Mesenchymal stem cell of the bone marrow (primary cell): ENCODE measurements around a stretch of chr2.

- CAGE, long polyA plus RNA = no peak
Observed at GRCh38 chr2:120156170-120156507, 67.1 kb downstream of the TMEM185B start.

DNA sequence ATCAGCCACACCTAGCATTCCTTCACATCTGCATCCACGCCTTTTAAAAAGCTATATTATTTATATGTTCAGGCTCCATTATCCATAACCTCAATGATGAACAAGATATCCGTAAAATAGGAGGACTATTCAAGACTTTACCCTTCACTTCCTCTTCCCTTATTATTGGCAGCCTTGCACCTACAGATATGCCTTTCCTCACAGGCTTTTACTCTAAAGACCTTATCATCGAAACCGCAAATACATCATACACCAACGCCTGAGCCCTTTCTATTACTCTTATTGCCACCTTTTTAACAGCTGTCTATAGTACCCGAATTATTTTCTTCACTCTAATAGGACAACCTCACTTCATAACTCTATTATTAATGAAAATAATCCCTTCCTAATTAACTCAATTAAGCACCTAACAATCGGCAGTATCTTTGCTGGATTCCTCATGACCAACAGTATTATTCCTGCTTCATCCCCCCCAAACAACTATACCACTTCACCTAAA, 6.5 kb downstream of the TMEM185B start:
- CAGE, long polyA plus RNA = no peak

- CAGE, long polyA plus RNA = no peak
Observed at GRCh38 chr2:120348966-120349337, 3.0 kb downstream of the INHBB start.

- CAGE, long polyA plus RNA = no peak
Observed at GRCh38 chr2:120441909-120442596, 96.1 kb downstream of the INHBB start.

- CAGE, long polyA plus RNA = no peak
Observed at GRCh38 chr2:120442803-120443476, 97.0 kb downstream of the INHBB start.

- CAGE, long polyA plus RNA = no peak
Observed at GRCh38 chr2:120524925-120525552, 179.1 kb downstream of the INHBB start.

DNA sequence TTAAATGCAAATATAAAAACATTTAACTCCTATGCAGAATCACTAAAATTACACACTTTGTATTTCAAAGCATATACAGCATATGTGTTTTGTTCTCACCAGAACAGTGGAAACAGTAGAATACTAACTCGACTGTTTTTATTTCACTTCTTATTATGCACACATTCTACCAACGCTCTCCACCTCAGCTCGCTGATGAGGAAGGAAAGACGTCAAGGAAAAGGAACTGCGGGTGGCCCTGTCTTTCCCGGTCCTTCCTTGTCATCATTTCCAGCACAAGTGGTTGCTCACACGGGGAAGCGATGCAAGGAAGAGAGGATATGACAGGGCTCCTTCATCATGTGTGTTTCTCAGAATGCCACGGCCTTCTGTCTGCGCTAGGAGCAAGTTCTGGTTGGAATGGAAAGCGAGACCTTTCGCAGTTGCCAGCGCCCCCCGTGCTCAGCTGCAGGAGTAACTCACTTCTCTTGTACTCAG, 191.9 kb upstream of the GLI2 start:
- CAGE, long polyA plus RNA = no peak

DNA sequence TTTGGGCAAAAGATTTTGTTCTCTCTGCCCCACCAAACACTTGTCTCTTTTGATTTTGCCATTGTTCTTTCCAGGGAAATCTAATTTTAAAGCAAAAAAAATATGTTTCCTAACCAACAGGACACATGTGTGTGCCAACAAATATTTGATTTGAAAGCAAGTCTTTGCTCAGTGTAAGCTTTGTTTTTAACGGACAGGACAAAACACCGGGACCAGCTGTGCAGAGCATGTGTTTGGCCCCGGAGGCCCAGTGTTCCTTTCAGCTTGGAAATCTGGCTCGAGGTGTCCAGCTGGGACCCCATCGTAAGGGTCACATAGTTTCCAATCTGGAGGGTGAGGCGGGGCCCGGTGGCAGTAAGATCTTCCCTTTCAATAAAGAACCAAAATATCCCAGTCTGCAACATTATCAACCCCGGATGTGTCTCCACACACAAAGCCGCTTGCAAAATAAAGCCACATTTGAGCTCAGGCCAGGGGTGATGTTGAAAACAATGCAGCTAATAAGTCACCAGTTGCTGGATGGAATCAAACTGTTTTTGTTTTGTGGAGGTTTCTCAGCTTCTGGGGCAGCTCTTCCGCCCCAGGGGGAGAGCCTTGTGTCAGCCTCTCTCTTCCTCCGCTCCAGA, 138.7 kb upstream of the GLI2 start:
- CAGE, long polyA plus RNA = no peak

DNA sequence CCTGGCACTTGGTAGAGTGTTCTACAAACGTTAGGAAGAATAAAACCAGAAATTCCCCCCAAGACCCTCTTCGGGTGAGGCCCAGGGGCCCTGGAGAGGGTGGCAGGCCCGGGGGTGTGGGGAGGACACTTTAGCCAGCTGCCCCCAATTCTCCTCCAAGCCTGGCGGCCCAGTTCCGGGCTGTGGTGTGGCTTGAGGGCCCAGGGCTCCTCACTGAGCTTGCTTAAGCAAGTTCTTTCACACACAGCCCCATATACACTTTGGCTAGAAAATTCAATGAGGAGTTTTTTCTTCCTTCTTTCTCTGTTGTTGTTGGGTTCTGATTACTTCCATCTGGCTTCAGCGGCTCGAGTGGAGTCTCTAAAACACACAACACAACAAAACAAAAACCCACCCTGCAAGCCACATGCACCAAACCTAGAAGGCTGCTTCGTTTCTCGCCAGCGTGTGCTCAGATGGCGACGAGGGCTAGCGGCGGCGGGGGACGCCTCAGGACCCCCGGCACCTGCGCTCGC, 760 bp upstream of the GLI2 start:
- CAGE, long polyA plus RNA = no peak

- CAGE, long polyA plus RNA = no peak
Observed at GRCh38 chr2:120736412-120737492, 1.1 kb downstream of the GLI2 start.

DNA sequence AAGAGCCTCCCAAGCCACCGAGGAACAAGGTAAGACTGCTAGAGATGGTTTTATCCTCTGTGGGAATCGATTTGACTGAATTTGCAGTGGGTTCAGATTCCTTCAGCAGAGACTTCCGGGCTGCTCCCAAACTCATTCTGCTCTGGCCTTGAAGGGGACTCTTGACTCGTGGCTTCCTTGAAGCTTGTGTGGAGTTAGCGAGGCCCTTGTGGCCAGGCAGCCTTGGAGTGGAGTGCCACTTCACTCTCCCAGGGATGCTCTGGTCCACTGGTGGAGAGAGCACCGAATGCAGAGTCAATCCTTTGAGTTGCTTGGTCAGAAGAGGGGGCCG, 3.0 kb downstream of the GLI2 start:
- CAGE, long polyA plus RNA = no peak

- CAGE, long polyA plus RNA = no peak
Observed at GRCh38 chr2:120820149-120820751, 84.6 kb downstream of the GLI2 start.

- CAGE, long polyA plus RNA = no peak
Observed at GRCh38 chr2:121186178-121186621, 98.8 kb downstream of the TFCP2L1 start.

GRCh38 chr2:121284111-121285055, 619 bp downstream of the TFCP2L1 start:
- CAGE, long polyA plus RNA = no peak

- CAGE, long polyA plus RNA = no peak
Observed at GRCh38 chr2:121338215-121338721, 53.3 kb upstream of the TFCP2L1 start.

DNA sequence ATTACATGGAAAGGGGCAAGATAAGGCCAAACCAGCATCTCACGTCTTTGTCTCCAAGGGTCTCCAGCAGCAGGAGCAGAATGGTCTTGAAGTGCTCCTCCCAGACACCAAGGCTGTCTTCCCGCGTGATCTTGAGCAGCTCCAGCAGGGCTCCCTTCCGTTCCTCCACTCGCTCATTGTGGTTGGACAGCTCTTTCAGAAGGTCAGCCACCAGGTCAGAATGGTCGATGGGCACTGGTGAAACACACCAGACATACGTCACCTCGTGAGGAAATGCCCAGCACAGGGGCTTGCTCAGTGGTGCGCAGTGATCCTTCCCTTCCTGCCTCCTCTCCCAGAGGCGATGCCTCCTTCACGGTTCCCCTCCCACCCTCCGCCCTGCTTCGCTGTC, 80.0 kb upstream of the TFCP2L1 start:
- CAGE, long polyA plus RNA = no peak

GRCh38 chr2:121437480-121438044, 152.6 kb upstream of the TFCP2L1 start:
- CAGE, long polyA plus RNA = no peak

- CAGE, long polyA plus RNA = no peak
Observed at GRCh38 chr2:121555093-121555484, 94.2 kb downstream of the CLASP1 start.

- CAGE, long polyA plus RNA = no peak
Observed at GRCh38 chr2:121930213-121930550, 174.7 kb downstream of the TSN start.

DNA sequence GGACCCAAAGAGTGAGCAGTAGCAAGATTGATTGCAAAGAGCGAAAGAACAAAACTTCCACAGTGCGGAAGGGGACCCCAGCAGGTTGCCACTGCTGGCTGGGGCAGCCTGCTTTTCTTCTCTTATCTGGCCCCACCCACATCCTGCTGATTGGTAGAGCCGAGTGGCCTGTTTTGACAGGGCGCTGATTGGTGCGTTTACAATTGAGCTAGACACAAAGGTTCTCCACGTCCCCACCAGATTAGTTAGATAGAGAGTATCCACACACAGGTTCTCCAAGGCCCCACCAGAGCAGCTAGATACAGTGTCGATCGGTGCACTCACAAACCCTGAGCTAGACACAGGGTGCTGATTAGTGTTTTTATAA, 961.8 kb downstream of the CNTNAP5 start:
- CAGE, long polyA plus RNA = no peak